Ureter (tissue), 1 donor: ENCODE results near the gene H3Y1.

DNA sequence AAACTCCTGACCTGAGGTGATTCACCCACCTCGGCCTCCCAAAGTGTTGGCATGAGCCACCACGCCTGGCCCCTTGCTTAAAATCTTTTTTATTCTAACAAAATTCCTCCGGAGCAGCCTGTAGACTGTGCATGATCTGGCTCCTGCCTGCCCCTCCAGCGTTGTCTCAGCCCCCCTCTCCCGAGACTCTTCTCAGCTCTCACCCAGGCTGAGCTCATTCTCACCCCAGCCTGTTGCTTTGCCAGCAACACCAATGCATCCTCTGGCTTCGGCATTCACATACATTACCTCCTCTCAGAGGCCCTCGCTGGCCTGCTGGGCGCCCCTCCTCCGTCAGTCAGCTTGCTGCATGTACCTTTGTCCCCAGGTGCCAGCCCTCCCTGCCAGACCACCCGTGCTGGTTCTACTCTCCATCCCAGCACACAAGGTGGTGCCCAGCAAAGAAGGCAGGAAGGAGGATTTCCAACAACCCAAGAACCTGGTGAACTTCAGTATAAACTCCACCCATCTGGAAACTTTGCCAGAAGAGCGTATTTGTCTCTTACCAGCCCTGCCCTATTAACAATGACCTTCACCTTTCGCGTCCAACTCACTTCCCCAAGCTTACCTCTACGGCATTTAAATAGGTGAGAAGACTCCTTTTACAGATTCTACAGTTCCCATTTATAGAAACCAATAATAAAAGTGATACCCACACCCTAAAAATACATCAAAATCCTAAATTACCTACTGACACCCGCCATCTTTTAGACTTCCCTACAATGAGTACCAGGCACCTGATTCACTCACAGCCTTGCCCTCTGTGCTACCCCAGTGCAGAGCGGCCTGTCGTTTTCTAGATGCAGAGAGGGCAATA lies 34.9 kb downstream of the MYO10 start:
- PRO-cap: no peak

DNA sequence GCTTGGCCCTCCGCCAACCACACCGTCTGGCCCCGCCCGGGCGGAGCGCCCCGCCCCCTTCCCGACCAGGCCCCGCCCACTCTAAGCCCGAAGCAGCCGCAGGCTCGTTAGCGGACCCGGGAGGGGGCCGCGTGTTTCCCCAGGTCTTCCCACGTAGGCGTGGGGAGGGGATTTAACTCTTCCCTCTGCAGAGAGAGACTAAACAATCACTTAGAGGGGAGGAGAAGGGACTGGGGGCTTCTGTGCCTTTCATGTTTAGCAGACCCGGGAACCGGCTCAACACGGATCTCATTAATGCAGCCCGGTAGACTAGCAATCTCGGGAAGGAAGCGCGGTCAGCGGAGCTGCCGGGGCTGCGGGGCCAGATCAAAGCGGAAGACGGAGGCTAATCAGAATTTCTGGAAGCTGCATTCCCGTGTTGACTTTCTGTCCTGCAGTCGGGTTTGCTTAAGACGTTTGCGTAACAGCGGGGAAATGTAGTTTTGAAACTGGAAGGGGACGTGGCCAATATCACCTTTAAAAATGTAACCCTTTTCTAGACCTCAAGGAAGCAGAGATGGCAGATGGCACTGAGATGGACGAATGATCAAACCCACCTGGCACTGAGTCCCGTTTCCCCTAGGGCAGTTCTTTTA lies 409 bp upstream of the MYO10 start:
- PRO-cap: bidirectional peak, plus-strand start at position 84 of the sequence, minus-strand start outside the sequence

- PRO-cap: no peak
These were observed 11.9 kb downstream of the BASP1 start for GRCh38 chr5:17229239-17229733.

DNA sequence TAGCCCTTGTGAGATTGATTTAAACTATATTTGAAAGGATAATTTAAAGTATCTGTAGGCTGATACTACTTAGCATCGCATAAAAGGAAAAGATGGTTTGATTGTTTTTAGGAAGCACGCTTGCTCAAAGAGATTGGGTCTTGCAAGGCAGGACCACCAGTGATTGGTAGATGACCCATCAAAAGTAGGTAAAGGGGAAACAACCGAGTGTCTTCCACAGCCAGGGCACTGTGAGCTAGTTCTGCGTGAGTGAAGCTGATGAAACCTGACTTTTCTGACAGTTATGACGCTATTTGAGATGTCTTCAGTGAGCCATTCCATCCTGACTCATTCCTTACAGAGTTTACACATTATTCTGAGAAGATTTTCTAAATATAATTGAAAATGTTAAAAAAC lies 49.6 kb downstream of the BASP1 start:
- PRO-cap: no peak

DNA sequence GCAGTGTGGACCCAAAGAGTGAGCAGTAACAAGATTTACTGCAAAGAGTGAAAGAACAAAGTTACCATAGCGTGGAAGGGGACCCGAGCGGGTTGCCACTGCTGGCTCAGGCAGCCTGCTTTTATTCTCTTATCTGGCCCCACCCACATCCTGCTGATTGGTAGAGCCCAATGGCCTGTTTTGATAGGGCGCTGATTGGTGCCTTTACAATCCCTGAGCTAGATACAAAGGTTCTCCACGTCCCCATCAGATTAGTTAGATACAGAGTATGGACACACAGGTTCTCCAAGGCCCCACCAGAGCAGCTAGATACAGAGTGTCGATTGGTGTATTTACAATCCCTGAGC lies 93.9 kb downstream of the BASP1 start:
- PRO-cap: no peak

DNA sequence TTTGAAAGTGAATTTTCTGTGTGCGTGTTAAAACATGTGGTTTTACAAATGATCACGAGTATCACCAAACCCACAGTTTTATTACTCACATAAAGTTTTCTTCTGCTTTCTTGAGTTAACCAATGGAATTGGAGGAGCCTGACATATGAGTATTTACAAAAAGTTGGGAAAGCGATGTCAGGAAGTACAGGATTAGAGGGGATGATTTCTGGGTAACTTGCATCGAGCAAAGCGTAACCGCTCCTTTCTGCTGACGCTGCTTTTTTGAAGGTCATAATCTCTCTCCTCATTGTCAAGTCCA lies 132.3 kb downstream of the H3Y2 start:
- PRO-cap: no peak

DNA sequence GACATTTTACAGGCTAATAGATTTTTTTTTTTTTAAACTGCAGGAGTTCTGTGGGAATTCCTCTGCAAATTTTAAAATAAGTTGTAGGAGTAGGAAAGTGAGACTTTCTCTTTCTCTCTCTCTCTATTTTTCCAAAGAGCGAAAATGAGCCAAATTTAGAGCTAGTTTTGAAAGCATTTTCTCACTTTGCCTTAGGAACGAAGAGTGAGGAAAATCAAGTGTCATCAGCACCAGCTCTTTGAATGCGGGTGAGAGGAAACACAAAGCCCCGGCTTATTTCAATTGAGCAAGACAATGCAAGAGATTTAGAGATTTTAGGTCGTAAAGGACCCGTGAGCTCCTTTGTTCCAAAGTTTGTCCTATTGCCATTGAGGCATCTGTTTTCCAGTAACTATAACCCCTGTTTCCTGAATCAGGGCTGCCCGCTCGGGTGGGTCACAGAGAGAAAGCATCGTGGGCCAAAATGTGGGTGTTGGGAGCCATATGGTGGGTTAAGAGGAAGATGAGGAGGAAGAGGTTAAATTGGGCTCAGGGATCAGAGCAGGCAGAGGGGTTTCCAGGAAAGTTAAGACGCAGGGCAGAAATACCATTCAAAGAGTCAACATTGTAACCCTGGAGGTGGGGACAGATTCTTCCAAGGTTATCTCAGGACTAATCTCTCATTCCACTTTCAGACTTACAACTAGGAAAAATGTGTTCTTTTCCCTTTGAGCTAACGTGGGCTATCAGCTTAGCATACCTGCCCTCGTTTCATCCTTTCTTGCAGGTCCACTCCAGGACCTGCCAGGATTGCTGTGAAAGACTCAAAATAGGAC lies 89.6 kb downstream of the H3Y2 start:
- PRO-cap: no peak

- PRO-cap: no peak
These were observed at the start of gene H3Y1 for GRCh38 chr5:17655669-17655988. H3Y1 (minus strand) TSS chr5:17655849.

GRCh38 chr5:18049318-18049549 lies 393.6 kb upstream of the H3Y1 start:
- PRO-cap: no peak

DNA sequence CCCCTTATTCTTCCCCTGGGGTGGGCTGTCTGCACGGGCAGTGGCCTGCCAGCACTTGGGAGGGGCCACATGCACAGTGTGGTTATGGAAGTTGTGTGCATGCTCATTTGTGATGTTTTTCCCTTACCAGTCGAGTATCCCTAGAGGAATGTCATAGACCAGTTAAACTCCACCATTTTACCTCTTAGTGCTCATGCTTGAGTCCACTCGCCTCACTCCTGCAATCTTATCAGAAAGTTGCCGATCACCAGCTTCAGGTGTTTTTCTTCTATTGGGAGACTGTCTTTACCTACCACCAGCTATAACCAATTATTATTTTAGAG lies 584.8 kb downstream of the CDH18 start:
- PRO-cap: no peak

DNA sequence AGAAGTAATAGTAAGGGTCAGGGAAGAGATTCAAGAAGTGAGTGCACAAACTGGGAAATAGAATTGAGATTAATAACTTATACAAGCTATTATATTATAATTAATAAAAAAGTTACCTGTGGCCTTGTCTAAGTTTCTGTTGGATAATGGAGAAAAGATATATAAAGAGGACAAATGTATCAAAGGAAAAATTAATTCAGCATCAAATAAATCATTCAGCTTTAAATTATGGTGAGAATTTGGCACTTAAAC lies 321.3 kb downstream of the CDH18 start:
- PRO-cap: no peak

- PRO-cap: no peak
These were observed 1070.3 kb upstream of the CDH18 start for GRCh38 chr5:21058257-21058688.

GRCh38 chr5:21484479-21484986 lies 1368.6 kb downstream of the CDH12 start:
- PRO-cap: no peak

GRCh38 chr5:25190437-25191062 lies 545.8 kb upstream of the CDH10 start:
- PRO-cap: no peak

DNA sequence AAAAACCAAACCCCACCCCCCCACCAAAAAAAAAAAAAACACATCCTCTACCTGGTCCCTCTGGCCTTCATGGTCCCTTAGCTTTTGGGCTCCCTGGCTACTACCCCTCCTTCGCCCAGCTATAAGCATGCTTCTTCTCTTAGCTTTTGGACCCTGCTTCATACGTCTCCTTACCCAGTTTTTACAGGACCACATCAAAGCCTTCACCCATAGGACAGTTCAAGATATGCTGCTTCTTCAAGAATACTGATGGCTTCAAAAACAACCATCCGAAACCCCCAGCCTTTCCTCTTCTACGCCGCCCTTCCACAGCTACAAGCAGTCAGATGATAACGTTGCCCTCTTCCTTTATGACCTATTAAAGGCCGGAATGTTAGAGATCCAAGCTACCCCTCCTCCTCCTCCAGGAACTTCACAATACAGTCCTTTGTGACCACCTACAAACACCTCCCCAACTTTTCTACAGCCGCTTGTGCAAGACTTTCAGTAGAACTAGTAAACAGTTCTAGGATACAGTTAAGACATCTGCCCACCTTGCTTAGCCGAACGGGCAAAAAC lies 1797.7 kb upstream of the CDH6 start:
- PRO-cap: no peak

DNA sequence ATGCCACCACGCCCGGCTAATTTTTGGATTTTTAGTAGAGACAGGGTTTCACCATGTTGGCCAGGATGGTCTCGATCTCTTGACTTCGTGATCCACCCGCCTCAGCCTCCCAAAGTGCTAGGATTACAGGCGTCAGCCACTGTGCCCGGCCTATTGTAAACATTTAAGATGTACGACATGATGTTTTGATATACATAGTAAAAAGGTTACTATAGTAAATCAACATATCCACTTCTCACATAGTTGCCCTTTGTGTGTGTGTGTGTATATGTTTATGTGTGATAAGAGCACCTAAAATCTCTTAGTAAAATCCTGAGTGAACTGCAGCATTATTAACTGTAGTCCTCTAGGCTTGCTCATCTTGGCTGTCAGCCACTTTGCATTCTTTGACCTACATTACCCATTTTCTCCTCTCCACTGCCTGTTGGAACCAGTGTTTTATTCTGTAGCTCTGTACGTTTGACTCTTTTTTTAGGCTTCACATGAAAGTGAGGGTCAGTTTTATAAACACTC lies 24.3 kb downstream of the C5orf22 start:
- PRO-cap: no peak

DNA sequence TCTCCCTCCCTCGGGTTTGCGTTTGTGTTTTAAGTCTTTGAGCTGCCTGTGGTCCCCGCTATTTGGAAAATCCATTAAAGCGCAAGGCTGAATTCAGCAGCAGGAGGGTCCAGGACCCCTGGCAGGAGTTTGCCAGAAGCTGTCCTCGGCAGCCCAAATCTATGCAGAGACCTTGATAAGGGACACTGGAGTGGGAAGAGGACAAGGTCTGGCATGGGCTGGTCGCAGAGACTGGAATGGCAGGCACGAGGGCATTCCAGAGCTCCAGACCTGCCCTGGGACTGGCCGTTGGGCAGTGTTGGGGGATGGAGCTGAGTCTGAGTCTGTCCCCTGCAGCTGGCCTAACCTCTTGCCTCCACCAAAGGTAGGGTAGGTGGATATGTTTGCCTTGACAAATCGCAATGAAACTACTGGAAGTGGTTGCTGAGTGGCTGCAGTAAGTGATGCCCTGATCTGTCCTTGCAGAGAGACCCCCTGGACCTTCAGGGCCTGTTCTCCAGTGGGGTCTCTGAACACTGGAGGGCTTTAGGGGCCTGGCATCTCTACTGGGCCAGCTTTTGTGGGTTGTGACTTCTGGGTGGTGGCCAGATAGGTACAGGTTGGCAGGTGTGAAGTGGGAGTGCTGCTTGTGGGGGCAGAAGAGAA lies 1.3 kb downstream of the PDZD2 start:
- PRO-cap: no peak

GRCh38 chr5:31855274-31855852 lies 216.4 kb downstream of the PDZD2 start:
- PRO-cap: unidirectional peak, minus-strand start at chr5:31855665

GRCh38 chr5:31936605-31937117 lies 237.5 kb downstream of the GOLPH3 start:
- PRO-cap: no peak

GRCh38 chr5:32158343-32159640 lies 15.3 kb downstream of the GOLPH3 start:
- PRO-cap: no peak